H9 (cell line): ENCODE measurements around the genes CAMK4, YTHDC2, KCNN2, FEM1C and AP3S1.

- PRO-cap: bidirectional peak, plus-strand start at chr5:111223936, minus-strand start at chr5:111223794; bidirectional peak, plus-strand start at chr5:111224249, minus-strand start at chr5:111224145; bidirectional peak, plus-strand start at chr5:111224386, minus-strand start at chr5:111224430
Measured at GRCh38 chr5:111223298-111224580, at the start of gene CAMK4. Gene CAMK4 (plus strand): TSS chr5:111224384.

- PRO-cap: no peak
Measured at GRCh38 chr5:111734216-111735039, 22.6 kb downstream of the NREP start.

- PRO-cap: no peak
Measured at GRCh38 chr5:111756018-111756462, 954 bp downstream of the NREP start.

GRCh38 chr5:112166237-112166979, 252.7 kb downstream of the EPB41L4A start:
- PRO-cap: bidirectional peak, plus-strand start at chr5:112166477, minus-strand start at chr5:112166422

DNA sequence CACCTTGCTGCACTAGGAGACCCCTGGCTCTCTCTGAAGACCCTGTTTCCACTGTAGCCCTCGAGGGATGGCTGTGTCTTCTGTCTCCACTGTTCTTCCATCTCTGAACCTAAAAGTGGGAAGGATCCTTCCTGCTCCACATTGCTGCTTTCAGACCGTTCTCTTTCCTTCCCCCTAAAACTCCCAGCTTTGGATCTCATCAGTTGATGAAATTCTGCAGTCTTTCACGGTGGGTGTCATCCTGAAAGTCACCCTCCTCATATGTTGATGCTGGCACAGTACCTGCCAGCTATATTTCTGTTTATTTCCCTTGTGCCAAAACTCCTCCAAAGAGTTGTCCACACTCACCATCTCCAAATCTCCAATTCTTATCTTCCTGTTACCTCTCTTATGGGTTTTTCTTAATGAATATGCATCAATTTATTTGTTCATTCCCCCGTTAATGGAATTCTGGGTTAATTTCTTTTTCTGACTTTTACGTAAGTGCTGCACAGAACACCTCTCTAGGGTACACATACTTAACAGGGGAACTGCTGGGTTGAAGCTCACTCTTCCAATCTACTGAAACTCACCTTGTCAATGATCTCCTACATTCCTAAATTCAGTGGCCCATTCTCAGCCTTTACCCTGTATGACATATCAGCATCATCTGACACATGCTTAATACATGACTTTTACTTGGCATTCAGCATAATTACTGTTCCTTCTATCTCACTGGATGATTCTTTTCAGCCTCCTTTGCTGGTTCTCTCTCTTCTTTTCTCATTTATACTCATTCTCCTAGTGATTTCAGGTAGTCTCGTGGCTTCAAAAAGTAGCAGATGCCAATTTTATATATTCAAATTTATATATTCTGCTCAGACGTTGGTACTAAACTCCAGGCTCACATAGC, 163.9 kb downstream of the EPB41L4A start:
- PRO-cap: no peak

- PRO-cap: no peak
Measured at GRCh38 chr5:112390226-112390775, 28.8 kb downstream of the EPB41L4A start.

DNA sequence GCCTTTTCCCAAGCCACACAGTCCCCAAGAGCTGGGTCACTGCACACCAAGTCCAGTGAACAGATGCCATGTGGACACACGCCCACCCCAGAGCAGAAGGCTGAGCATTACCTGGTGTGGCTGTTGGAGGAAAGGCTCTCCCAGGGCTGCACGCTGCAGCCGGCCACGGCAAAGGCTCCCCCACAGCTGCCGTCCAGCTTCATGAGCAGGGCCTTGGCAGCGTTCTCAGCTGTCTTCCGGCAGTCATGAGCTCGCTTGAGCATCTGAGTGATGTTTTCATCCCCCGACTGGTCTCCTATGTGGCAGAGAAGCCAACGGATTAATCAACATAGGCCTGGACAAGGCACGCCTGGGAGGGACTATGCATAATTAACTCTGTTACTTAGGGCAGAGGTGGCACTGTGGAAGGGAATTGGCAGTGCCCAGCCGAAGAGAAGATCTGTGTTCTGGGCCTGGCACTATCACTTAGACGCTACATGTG, 87.3 kb downstream of the DCP2 start:
- PRO-cap: no peak

GRCh38 chr5:113121690-113122219, 145.2 kb downstream of the DCP2 start:
- PRO-cap: no peak

DNA sequence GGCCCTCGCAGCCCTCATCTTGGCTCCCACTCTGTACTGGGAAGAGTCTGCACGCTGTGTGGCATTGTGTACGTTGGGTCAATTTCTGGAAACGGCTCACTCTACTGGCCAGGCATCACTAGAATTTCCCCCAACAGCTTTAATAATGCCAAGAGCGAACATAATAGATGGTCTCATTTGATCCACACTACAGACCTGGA, 644 bp upstream of the MCC start:
- PRO-cap: no peak

DNA sequence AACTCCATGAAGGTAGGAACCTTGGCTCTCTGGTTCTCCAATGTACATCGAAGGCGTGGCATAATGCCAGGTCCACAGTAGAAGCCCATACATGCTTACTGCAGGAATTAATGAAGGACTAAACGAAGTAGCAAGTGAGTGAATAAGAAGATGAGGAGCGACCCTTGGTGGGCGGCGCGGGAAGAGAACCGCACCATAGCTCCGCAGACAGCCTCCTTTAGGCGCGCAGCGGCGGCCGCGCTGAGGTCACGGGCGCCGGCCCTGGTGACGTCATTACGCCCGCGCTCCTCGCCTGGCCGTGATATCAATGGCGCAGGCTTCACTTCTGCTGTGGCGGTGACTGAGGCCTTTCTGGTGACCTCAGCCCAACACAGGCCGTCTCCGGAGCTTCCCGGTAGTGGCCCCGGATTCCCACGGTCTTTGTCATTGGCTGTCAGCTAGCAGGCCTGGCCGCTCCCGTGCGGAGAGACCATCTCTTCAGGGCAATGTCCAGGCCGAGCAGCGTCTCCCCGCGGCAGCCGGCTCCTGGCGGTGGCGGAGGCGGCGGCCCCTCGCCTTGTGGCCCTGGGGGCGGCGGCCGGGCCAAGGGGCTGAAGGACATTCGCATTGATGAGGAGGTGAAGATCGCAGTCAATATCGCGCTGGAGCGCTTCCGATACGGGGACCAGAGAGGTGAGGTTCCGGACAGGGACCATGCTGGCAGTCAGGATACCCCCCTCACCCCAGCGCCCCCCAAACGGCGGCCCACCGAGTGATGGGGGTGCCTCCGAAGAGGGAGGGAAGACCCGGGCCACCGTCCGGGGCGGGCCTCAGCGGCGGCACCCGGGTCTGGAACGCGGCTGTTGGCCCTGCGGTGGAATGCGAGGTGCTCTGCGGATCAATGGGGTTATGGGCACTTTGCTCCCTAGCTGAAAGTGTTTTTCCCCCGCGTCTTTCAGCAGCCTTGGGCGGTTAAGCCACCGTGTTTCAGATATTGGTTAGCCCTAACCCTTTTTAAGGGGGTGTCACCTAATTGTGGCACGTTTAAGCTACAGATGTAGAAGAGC, at the start of gene YTHDC2:
TSS of gene YTHDC2 (plus strand) at position 284 of the 1,046 bp plus-strand sequence.
- PRO-cap: bidirectional peak, plus-strand start at position 322 of the sequence, minus-strand start at position 219 of the sequence; bidirectional peak, plus-strand start at position 633 of the sequence, minus-strand start at position 558 of the sequence; bidirectional peak, plus-strand start at position 829 of the sequence, minus-strand start at position 862 of the sequence

- PRO-cap: no peak
Measured at GRCh38 chr5:113526117-113527036, 12.9 kb downstream of the YTHDC2 start.

DNA sequence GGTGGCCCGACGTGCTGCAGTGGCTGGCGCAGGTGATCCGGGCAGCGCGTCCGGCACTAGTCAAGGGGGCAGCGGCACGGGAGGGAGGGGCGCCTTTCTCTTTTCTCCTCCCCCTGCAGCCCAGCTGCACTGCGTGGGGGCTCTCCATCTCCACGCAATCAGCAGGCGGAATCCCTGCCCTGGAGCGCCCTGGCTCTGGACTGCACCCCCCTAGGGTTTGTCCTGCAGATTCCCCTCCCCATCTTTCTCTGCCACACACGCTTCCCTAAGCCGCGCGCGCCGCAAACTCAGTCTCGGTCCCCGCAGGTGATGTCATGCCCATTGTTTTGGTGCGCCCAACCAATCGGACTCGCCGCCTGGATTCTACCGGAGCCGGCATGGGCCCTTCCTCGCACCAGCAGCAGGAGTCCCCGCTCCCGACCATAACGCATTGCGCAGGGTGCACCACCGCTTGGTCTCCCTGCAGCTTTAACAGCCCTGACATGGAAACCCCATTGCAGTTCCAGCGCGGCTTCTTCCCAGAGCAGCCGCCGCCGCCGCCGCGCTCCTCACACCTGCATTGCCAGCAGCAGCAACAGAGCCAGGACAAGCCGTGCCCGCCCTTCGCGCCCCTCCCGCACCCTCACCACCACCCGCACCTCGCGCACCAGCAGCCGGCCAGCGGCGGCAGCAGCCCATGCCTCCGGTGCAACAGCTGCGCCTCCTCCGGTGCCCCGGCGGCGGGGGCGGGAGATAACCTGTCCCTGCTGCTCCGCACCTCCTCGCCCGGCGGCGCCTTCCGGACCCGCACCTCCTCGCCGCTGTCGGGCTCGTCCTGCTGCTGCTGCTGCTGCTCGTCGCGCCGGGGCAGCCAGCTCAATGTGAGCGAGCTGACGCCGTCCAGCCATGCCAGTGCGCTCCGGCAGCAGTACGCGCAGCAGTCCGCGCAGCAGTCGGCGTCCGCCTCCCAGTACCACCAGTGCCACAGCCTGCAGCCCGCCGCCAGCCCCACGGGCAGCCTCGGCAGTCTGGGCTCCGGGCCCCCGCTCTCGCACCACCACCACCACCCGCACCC, at the start of gene KCNN2:
TSS of gene KCNN2 (plus strand) at position 413 of the 1,054 bp plus-strand sequence.
- PRO-cap: bidirectional peak, plus-strand start at position 499 of the sequence, minus-strand start at position 232 of the sequence; bidirectional peak, plus-strand start at position 931 of the sequence, minus-strand start at position 860 of the sequence

- PRO-cap: bidirectional peak, plus-strand start at chr5:115545014, minus-strand start at chr5:115544742
Measured at GRCh38 chr5:115544610-115544939, at the start of gene FEM1C. Gene FEM1C (minus strand): TSS chr5:115544775.

DNA sequence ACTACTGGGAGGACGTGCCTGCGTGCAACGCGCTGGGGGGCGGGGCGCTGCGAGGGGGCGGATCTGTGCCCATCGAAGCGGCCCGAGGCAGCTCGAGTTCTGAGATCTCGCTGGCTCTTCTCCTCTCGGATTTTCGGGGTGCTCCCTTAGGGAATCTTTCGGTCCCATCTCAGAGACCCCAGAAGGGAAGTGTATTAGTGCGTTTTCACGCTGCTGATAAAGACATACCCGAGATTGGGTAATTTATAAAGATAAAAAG, 294 bp upstream of the FEM1C start:
- PRO-cap: bidirectional peak, plus-strand start at position 75 of the sequence, minus-strand start outside the sequence

- PRO-cap: no peak
Measured at GRCh38 chr5:115589030-115589379, 13.3 kb downstream of the TICAM2 start.

- PRO-cap: no peak
Measured at GRCh38 chr5:115620362-115620932, 5.4 kb downstream of the TMED7 start.

DNA sequence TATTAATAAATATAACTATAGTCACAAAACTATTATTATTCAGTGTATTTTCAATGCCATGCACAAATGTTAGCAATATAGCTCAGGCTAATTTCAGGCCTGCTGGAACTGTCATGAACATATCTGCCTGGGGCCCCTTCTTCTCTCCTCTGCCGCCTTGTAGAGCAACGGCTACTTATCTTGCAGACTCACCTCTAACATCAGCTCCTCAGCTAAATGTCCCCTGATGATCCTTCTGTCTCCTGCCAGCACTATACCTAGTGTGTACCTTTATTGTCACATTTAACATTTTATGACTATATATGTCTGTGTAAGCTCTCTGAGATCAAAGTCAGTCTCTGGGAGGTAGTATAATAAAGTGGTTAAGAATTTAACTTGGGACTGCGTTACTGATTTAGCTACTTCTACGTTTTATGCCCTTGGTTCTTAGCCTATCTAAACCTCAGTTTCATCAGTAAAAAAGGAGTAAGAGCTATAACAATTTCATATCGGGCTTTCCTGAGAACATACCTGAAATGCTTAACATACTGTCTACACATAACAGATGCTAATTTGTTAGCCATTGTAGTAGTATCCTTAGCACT, 2.2 kb downstream of the TMED7 start:
- PRO-cap: no peak

DNA sequence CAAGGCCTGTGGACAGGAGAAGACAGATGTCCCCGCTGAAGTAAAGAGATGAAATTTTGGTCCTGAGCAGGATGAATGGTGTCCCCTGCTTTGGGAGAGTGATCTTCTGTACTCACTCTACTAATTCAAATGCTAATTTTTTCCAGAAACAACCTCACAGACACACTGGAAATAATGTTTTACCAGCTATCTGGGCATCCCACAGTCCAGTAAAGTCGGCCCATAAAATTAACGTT, 69.0 kb upstream of the TMED7 start:
- PRO-cap: no peak

DNA sequence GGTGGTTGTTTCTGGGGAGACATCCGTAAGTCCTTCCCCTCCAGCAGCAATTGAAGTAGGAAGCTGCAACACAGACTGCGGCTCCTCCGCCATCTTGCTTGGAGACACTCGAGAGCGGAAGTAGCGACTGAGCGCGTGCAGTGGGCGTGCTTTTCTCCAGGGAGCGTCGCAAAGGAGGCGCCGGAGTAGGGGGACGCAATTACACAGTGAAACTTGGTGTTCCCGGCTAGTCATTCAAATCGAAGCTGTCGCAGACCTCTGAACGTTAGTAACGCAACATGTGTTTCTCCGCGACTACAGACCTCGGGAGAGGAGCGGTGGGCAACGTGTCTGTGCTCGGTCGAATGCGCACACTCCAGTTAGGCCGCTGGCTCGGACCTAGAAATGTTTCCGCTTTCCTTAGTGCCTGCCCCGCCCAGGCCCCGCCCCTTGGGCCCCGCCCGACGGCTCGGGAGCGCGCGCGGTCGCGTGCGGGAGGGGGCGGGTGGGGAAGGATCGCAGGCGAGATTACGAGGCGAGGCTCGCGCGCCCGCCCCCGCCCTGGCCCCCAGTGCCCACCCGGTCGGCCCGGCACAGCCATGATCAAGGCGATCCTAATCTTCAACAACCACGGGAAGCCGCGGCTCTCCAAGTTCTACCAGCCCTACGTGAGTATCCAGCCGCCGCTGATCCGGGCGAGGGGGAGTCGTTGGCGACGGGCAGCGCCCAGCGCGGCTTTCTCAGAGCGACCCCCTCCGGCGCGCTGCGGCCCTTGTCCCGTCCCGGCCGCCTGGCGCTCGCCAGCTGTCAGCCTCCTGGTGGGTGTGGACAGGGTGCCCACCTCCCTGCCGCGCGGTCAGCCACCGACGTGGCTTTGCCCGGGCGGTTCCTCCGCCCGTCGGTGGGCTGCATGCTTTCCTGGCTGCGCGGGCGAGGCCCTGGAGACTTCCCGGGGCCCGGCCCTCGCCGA, at the start of gene AP3S1:
TSS of gene AP3S1 (plus strand) at position 476 of the 949 bp plus-strand sequence.
- PRO-cap: bidirectional peak, plus-strand start at position 198 of the sequence, minus-strand start at position 96 of the sequence; bidirectional peak, plus-strand start at position 476 of the sequence, minus-strand start at position 380 of the sequence; bidirectional peak, plus-strand start at position 654 of the sequence, minus-strand start at position 667 of the sequence; unidirectional peak, minus-strand start at position 855 of the sequence; unidirectional peak, minus-strand start at position 919 of the sequence

DNA sequence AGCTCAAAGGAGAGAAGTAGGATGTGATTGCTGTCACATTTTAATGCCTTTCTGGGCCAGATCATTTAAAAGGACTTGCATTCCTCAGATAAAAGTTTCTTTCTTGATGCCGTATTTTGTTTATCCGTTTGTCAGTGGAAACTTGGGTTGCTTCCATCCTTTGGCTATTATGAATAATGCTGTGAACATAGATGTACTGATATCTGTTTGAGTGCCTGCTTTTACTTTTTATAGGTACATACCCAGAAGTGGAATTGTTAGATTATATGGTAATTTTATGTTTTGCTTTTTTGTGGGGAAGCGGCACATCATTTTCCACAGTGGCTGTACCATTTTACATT, 9.3 kb downstream of the AP3S1 start:
- PRO-cap: no peak